Measurements from ENCODE around the genes DGKB and TSPAN13.

GRCh38 chr7:12928618-12928949 is 241.2 kb downstream of the ARL4A start:
- PRO-cap: no peak

- PRO-cap: no peak
These were observed 95.3 kb upstream of the ETV1 start for GRCh38 chr7:14084713-14085156.

- PRO-cap: no peak
These were observed 252.6 kb upstream of the ETV1 start for GRCh38 chr7:14241929-14242630.

- PRO-cap: no peak
These were observed 231.0 kb downstream of the DGKB start for GRCh38 chr7:14671540-14671873.

DNA sequence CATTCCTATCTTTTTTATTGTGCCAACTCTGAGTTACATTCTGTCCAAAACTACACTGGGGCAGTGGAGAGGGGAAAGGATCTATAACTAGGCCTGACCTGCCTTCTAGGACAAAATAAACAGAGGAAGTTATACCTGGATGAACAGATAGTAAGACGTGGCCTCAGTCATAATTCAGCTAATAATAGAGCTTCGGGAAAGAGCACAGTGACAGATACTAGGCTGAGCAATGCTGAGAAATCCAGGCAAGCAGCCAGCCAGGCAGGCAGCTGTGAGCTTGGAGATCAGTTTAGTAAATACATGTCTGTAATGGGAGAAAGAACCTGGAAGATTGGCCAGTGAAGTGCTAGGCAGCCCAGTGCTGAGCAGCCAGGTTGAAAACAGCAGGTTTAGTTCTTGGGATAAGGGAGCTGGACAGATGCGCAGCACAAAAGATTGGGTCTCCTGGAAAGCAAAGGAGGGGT is 141.0 kb downstream of the DGKB start:
- PRO-cap: no peak

GRCh38 chr7:14780975-14781385 is 121.6 kb downstream of the DGKB start:
- PRO-cap: no peak

GRCh38 chr7:14902516-14903059 is at the start of gene DGKB:
Gene DGKB, minus strand, starts transcription at chr7:14902751.
- PRO-cap: no peak

DNA sequence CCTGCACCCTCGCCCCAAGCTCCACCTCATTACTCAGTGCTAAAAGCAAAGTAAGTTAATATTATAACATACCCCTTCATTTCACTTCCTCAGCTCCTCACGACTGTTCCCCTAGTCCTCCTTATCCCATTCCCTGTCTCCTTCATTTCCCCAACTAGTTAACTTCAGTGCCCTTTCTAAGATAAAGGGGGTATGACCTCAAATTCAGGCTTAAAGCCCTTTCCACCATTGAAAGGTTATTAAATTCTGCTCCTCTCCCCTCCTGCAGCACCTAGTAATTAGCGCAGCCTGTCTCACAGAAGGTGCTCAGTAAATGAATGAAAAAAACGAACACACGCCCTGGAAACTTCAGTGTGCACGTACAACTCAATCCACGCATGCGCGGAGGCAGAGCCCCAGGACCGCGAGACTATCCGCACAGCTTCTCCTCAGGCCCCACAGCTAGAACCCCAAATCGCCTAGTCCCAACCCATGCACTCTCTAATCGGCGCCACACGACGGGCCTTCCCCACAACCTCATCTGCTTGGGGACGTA is 956 bp downstream of the CRPPA start:
- PRO-cap: unidirectional peak, plus-strand start at position 390 of the sequence

DNA sequence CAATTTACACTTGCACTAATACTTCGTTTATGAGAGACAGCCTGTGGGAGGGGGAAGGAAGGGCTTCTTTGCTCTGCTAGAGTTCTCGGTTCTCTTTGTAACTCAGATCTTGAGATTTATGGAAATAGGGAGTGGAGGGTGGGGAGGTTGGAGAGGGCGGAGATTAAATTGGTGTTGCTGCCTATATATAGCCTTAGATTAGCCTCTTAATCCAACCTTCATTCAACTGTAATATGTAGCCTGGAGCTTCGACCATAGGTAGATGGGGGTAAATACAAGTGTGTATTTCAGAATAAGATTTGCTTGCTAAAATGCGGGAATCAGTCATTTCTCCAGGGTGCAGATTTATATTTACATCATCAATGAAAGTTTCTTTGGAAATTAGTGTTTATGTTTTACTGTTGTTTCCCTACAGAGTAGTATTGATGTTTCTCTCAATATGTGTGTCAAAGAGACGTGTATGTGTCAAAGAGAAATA is 890 bp downstream of the BZW2 start:
- PRO-cap: no peak

GRCh38 chr7:16704221-16705173 is 49.1 kb upstream of the TSPAN13 start:
- PRO-cap: no peak

DNA sequence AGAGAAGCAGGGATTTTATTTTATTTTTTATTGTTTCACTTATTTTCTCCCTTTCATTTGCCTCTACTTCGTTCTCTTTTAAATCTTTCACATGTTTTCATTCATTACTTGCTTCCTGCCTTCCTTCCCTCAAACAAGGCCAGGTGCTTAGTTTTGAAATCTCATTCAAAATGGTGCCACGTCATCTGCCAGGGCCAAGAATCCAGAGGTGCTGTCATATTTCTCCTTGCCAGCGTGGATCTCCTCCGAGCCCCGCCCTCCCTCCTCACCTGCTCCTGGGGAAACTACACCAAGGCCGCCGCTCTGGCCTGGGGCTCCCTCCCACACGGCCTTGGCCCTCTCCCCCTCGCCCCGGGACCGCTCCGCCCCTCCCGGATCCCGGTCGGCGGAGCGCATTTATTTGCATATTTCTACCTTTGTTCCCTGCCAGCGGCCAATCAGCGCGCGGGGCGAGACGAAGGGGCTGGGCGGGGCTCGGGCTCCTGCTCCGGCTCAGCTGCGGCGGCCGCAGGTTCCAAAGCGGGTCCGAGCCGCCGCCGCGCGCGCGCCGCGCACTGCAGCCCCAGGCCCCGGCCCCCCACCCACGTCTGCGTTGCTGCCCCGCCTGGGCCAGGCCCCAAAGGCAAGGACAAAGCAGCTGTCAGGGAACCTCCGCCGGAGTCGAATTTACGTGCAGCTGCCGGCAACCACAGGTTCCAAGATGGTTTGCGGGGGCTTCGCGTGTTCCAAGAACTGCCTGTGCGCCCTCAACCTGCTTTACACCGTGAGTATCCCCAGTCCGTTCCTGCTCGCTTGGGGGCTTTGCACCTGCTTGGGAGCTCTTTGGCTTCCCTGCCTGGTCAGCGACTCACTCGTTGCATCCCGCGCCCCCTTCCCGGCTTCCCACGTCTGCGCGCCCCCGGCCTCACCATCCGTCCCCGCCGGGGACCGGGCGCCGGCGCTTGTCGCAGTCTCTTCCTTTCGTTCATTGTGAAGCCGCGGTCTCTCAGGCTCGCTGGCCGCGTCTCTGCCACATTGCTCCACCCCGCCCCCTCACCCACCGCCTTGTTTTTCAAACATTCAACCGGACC is at the start of gene TSPAN13:
TSS of gene TSPAN13 (plus strand) at position 488 of the 1,070 bp plus-strand sequence.
- PRO-cap: no peak

- PRO-cap: no peak
These were observed 9.0 kb downstream of the AGR2 start for GRCh38 chr7:16795670-16796340.

DNA sequence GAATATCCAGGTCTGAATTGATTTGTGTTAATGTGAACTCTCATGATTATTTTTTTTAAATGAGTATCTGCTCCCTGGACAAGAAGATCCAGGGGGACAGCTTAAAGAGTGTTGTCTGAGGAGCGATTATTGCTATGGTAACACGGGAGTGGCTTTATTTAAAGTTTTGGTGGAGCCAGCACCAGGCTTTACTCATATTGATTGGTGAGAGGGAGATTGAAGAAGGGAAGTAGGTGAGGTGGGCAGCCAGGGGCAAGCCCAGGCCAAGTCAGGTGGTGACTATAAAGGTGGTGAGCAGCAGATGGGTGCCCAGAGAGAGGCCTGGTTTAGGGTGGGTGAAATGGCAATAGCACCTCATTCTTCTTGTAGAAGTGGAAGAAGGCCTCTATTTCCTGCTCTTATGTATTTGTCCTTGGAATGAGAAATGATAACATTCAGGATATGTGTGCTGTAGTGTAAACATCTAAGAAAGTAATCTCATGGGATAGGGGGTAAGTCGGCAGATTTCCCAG is 10.3 kb upstream of the AGR2 start:
- PRO-cap: no peak

- PRO-cap: no peak
These were observed 28.5 kb upstream of the AGR2 start for GRCh38 chr7:16833160-16833808.

DNA sequence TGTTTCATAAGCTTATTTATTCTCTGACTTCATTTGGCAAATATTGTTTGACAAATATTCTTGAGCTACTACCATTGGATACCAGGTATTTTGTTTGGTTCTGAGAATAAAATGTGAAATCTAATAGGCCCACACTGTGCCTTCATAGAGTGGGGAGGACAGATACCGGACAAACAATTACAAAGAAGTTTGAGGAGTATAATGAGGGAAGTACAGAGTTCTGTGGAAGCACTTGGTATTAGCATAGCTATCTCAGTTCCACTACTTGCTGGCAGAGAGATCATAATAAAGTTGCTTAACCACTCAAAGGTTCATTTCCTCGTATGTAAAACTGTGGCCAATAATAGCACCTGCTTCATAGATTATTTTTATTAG is 22.1 kb upstream of the AHR start:
- PRO-cap: no peak

DNA sequence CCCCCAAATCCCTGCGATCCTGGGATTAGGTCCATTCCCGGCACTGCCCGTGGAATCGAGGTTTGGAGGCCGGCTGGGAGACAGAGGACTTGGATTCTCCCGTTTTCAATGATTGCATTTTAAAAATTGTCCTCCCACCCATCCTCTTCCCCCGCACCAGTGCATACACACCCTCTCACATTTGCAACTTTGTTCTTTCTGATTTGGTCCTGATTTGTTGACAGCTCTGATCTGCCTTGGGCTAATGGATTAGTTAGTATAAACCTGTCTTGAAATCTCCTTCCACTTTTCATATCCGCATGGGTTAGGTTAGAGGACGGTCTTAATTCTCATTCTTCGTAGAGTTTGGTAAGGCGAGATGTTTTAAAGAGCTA is 941 bp downstream of the AHR start:
- PRO-cap: no peak

GRCh38 chr7:17301056-17301276 is 2.5 kb downstream of the AHR start:
- PRO-cap: no peak

DNA sequence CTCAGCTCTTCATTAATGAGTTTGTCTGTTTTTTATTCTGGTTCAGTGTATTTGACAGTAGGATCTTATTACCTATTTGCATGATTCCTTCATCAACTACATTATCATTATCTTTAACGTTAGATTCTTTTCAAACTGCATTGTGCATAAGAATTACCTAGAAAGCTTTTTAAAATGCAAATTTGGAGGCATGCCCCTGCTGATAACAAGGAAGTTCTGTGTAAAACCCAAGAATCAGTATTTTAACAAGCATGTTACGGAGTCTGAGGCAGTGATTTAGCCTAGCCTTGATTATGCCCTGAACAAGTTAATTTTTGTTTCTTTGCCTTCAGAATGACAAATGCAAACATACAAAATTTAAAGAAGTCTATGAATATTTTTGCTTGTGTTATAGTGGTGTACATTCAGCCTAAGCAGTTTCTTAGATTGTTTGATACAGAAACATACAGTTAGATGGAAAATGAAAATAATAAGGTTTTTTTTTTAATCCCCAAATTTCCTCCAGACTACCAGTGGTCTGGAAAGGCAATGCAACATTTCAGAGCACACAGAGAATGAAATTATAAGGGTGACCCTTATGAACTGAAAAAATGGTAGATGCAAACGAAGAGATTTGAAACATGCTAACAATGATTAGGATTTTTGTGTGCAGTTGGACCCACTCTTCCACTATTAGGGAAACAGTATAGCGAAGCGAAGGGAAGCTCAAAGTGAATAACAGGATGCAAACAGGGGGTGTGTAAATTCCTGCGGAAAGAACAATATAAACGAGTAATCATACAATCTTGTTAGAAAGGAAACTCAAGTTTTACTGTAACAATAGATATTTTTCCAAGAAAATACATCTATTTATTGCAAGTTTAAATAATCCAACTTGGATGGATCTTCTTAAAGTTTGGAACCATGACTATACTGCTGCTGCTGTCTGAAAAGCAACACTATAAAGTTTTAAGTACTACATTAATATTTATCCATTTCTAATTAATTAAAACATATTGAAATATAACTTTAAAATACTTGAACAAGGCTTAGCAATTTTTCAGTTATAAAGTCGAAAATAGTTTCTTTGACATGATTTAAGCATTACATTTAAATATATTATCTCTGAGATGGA is 14.6 kb downstream of the AHR start:
- PRO-cap: no peak

DNA sequence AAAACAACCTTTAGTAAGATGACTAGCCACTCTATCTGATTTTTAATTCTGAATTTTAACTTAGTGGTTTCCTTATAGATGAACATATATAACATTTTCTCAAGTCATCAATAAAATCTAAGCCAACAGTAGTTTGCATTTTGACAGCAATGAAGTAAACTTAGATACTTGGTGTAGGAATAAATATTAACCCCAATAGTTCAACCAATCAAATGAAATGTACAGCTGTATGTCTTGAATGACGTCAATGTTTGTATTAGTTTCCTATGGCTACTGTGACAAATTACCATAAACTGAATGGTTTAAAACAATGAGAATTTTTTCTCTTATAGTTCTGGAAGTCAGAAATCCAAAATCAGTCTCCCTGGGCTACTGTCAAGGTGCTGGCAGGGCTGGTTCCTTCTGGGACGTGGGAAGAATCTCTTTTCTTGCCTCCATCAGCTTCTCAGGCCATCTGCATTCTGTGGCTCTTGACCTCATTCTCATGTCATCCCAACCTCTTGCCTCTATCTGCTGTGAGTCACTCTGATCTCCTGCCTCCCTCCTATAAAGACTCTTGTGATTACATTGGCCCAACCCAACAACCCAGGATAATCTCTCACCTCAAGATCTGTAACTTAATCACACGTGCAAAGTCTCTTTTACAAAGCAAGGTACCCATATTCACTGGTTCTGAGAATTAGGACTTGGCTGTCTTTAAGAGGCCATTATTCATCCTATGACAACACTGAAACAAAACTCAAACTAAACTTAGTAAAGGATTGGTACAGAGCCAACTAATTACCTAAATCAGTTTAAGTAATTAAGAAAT is 73.6 kb downstream of the AHR start:
- PRO-cap: no peak

GRCh38 chr7:17374597-17374878 is 76.1 kb downstream of the AHR start:
- PRO-cap: no peak